Hepatocyte (in vitro differentiated cells and primary cell): ENCODE results near the gene FAM161A.

GRCh38 chr2:61348623-61349062, 122.2 kb downstream of the USP34 start:
- RAMPAGE, long total RNA: no peak
- RRBS: no CpG with 5 or more reads among the region's 4 CpGs

DNA sequence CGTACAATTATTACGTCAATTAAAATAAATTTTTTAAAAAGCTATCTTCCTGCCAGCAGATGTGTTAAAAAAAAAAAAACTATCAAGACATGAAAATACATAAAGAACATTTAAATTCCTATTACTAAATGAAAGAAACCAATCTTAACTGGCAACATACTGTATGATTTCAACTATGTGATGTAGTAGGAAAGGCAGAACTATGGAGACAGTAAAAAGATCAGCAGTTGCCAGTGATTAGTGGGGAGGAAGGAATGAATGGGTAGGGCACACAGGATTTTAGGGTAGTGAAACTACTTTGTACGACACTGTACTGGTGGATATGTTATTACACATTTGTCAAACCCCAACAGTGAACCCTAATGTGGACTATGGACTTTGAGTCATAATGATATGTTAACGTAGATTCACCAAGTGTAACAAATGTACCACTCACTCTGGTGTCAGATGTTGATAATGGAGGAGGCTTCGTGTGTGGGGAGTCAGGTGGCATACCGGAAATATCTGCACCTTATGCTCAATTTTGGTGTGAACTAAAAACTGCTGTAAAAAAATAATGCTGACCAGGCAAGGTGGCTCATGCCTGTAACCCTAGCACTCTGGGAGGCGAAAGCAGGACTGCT, 27.3 kb downstream of the USP34 start:
- RAMPAGE, long total RNA: no peak
- RRBS: no CpG with 5 or more reads among the region's 7 CpGs

DNA sequence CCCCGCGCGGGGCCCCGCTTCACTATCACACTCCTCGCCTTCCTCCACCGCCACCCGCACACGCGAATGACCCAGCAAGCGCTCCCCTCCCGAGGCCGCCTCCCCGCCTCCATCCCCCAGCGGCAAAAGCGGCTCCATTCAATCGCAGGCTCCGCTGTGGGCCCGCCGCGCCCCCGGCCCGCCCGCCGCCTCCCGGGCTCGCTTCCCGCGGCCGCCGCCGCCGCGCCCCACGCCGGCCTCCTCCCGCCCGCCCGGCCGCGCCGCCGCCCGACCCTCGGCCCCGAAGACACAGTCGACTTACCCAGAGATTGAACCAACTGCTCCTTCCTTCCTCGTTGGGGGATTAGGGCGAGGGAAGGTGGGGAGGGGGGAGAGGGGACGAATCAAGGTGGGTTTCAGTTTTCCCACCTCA, 889 bp downstream of the XPO1 start:
- RAMPAGE, long total RNA: no peak
- RRBS: 2% methylated on average over 11 of the region's 49 CpGs

DNA sequence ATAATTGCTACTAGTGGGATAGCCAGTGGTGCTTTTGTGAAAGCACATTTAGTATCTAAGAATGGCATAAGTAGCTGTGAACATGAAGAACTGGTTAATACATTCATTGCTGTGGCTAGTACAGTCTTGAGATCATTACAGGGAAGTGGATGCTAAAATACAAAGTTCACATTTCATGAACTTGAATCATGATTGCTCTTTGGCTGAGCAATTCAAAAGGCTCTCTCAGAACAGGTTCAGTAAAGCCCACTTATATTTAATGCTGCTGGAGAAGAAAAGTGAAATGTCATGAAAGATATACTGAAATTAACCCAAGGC, 132.3 kb upstream of the XPO1 start:
- RAMPAGE, long total RNA: no peak

DNA sequence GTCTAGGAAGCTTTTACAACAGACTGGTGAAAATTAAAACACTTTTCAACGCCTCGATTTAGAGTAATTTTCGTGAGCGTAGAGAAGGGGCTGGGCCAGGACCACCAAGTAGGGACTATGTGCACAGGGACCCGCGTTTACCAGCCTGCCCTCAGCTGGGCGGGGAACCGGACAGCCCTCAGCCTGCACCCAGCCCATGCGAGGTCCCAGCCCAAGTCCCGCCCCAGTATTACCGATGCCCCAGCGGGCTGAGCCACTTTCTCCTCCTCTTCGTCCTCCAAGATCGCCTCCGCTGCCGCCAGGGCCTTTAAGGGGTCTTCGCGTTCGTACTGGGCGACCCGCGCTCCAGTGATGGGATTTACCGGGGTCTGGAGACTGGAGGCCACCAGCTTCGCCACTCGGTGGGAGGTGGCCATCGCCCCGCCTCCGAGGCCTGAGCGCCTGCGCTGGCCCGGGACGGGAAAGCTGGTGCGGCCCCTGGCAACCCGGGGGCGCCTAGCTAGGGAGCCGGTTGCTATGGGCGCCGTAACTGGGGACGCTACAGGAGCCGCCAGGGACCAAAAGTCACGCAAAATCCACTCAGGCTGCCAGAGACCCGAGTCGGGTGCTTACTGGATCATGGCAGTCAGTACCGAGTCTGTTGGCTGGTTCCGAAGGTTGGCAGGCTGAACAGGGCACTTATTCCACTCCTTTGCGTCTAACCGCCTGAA, at the start of gene FAM161A:
Gene FAM161A (minus strand): TSS at position 435 of the 710 bp plus-strand sequence.
- RAMPAGE, long total RNA: no peak
- RRBS: under 1% methylated on average over 7 of the region's 47 CpGs

DNA sequence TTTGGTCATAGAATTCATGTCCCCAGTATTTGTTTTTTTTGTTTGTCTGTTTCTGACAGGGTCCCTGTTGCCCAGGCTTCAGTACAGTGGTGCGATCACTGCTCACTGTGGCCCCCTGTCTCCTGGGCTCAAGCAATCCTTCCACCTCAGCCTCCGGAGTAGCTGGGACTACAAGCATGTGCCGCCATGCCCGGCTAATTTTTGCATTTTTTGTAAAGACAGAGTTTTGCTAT, 65.3 kb downstream of the COMMD1 start:
- RAMPAGE, long total RNA: no peak
- RRBS: no CpG with 5 or more reads among the region's 4 CpGs

GRCh38 chr2:62213054-62213405, 17.1 kb downstream of the B3GNT2 start:
- RAMPAGE, long total RNA: no peak
- RRBS: no CpG with 5 or more reads among the region's 6 CpGs

GRCh38 chr2:62222614-62223270, 26.8 kb downstream of the B3GNT2 start:
- RAMPAGE, long total RNA: no peak
- RRBS: 98% methylated on average over 2 of the region's 14 CpGs

- RAMPAGE, long total RNA: no peak
- RRBS: no CpG with 5 or more reads among the region's 4 CpGs
These were observed 90.9 kb downstream of the TMEM17 start for GRCh38 chr2:62415117-62415489.

DNA sequence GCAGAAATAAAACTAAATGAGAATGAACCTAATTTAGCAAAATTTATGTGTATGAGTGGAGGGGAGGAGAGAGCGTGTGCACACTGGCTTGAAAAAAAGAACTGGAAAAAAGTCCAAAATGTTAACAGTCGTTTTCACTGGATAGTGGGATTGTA, 607 bp upstream of the TMEM17 start:
- RAMPAGE, long total RNA: no peak
- RRBS: no CpG with 5 or more reads among the region's 2 CpGs

DNA sequence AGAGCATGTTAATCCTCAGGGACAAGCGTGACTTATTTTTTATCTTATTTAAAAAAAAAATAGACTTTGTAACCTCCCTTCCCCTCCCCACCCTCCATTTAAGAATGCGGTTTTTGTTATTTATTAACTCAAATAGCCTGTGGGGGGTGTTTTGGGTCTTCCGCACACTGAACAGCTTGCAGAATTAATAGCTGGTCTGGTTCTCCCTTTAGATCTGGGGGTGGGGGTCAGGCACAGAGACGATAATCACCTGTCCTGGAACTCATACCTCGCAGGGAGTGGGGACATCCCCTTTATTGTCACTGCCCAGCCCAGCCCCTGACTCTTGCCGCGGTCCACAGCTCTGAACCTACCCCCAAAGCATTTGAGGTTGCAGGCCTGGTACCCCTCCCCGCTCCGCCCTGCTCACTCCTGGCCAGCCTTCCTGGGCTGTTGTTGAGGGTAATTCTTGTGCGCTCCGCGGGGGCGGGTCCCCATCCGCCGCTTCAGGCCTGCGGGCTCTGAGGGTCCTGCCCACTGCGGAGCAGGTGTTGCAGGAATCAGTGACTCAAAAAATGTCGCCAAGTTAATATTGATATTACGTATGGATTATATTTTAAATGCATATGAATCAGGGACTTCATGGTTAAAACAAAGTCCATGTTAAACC, 64.4 kb upstream of the TMEM17 start:
- RAMPAGE, long total RNA: no peak
- RRBS: no CpG with 5 or more reads among the region's 19 CpGs

- RAMPAGE, long total RNA: no peak
- RRBS: no CpG with 5 or more reads among the region's 3 CpGs
These were observed 72.8 kb upstream of the TMEM17 start for GRCh38 chr2:62578781-62579223.

GRCh38 chr2:62881152-62881473, 169.5 kb upstream of the OTX1 start:
- RAMPAGE, long total RNA: no peak
- RRBS: no CpG with 5 or more reads among the region's 2 CpGs

DNA sequence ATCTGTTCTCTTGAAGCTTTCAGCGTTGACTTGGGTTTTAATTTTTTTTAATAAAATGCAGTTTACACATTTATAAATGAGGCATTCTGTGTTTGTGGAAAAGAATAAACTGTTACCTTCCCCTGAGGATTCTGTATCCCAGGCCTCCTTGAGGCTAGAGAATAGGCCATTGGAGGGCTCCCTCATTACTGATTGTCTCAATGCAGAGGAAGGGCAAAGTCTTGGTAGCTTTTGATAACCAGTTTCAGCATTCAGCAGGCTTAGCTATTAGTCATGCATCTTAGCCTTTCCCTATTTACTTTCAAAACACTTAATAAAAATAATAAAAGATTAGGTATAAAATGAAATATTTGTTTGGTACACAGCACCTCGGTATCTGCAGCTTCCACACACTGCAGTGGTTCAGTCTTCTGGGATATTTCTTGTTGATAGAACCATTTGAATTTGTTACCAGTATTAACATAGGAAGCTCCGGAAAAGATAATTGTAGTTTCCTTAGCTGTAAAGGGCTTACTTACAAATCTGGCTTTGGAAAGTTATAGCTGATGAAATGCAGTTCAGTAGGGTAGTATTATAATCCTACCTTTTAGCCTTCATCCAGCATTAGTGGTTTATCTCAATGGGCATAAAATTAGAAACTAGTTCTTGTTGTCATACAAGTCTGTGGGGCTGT, 57.9 kb upstream of the OTX1 start:
- RAMPAGE, long total RNA: no peak
- RRBS: no CpG with 5 or more reads among the region's 3 CpGs

DNA sequence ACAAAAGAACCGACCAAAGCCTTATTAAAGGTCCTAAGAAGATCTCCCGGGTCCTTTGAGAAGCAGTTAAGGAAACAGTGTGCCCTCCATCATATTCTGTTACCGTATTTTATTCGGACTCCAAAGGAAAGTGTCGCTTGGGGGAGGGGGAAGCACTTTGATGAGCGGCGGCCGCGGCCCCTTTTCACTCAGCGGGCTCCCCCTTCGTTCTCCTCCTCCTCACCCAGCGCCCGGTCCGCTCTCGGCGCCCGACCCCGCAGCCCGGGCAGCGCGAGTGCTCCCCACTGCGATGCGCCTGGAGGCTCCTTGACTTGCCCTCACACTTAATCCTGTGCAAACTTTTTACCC, 1.4 kb upstream of the OTX1 start:
- RAMPAGE, long total RNA: no peak
- RRBS: no CpG with 5 or more reads among the region's 23 CpGs

GRCh38 chr2:63059292-63060466, 9.0 kb downstream of the OTX1 start:
- RAMPAGE, long total RNA: no peak
- RRBS: 9% methylated on average over 23 of the region's 76 CpGs

GRCh38 chr2:63820224-63820777, 21.4 kb upstream of the UGP2 start:
- RAMPAGE, long total RNA: no peak
- RRBS: no CpG with 5 or more reads among the region's 5 CpGs

- RAMPAGE, long total RNA: no peak
- RRBS: no CpG with 5 or more reads among the region's 1 CpG
These were observed 14.0 kb upstream of the UGP2 start for GRCh38 chr2:63827695-63828083.

DNA sequence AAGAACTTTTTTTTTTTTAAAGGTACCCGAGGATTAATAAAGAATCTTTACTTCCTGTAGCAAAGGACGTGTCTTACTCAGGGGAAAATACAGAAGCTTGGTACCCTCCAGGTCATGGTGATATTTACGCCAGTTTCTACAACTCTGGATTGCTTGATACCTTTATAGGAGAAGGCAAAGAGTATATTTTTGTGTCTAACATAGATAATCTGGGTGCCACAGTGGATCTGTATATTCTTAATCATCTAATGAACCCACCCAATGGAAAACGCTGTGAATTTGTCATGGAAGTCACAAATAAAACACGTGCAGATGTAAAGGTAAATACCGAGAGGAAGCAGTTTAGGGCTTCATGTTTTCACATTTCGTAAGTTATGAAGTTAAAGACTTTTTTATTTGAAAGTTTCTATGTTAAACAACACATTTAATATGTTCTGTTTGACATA, 43.9 kb downstream of the UGP2 start:
- RAMPAGE, long total RNA: no peak
- RRBS: no CpG with 5 or more reads among the region's 7 CpGs

GRCh38 chr2:64105493-64106535, 38.4 kb downstream of the PELI1 start:
- RAMPAGE, long total RNA: no peak
- RRBS: no CpG with 5 or more reads among the region's 5 CpGs